ENCODE results near the genes SMIM24 and MAP2K2.

DNA sequence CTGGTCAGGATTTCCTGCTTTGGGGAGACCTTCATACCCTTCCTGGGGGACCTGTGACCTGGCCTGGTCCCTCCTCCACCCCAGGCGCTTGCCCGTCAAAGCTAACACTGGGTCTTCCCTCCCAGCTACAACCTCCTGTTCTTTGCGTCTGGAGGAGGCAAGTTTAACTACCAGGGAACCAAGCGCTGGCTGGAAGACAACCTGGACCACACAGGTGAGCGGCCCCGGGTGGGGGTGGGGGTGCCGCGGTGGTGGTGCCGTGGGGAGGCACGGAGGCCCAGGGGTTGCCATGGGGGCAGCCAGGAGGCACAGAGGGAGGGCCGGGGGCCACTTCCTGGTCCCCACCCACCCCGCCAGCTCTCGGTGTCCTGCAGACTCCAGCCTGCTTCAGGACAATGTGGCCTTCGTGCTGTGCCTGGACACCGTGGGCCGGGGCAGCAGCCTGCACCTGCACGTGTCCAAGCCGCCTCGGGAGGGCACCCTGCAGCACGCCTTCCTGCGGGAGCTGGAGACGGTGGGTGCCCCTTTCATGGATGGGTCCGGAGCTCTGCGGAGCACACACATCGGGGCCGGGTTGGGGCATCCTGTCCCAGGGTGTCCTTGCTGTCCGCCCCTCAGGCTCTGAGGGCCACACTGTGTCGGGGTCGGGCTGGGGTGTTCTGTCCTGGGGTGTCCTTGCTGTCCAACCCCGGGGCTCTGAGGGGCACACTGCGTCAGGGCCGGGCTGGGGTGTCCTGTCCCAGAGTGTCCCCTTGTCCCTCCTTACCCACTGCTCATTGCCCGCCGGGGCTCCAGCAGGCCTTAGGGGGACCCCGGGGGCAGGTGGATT lies 18.1 kb downstream of the NCLN start:
- PRO-cap = no peak

GRCh38 chr19:3357402-3357869 lies 8.9 kb upstream of the NFIC start:
- PRO-cap = no peak

- PRO-cap = no peak
Measured at GRCh38 chr19:3369088-3370113, 3.0 kb downstream of the NFIC start.

DNA sequence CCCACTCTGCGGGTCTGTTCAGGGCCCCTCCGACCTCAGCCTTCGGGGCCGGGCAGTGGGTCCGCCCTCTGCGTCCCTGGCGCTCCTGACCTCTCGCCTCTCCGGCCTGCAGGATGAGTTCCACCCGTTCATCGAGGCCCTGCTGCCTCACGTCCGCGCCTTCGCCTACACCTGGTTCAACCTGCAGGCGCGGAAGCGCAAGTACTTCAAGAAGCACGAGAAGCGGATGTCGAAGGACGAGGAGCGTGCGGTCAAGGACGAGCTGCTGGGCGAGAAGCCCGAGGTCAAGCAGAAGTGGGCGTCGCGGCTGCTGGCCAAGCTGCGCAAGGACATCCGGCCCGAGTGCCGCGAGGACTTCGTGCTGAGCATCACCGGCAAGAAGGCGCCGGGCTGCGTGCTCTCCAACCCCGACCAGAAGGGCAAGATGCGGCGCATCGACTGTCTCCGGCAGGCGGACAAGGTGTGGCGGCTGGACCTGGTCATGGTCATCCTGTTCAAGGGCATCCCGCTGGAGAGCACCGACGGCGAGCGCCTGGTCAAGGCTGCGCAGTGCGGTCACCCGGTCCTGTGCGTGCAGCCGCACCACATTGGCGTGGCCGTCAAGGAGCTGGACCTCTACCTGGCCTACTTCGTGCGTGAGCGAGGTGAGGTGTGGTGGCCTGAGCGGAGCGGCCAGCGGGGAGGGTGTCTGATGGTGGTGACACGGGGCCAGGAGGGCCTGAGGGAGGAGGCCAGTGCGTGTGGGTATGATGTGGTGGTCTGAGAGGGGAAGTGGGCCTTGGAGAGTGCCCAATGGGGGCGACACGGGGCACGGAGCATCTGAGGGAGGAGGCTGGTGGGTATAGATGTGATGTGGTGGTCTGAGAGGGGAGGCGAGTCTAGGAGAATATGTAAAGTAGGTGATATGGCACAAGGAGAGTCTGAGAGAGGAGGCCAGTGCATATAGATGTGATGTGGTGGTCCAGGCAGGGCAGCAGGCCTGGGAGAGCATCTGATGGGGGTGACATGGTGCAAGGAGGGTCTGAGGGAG lies 15.5 kb downstream of the NFIC start:
- PRO-cap = no peak

DNA sequence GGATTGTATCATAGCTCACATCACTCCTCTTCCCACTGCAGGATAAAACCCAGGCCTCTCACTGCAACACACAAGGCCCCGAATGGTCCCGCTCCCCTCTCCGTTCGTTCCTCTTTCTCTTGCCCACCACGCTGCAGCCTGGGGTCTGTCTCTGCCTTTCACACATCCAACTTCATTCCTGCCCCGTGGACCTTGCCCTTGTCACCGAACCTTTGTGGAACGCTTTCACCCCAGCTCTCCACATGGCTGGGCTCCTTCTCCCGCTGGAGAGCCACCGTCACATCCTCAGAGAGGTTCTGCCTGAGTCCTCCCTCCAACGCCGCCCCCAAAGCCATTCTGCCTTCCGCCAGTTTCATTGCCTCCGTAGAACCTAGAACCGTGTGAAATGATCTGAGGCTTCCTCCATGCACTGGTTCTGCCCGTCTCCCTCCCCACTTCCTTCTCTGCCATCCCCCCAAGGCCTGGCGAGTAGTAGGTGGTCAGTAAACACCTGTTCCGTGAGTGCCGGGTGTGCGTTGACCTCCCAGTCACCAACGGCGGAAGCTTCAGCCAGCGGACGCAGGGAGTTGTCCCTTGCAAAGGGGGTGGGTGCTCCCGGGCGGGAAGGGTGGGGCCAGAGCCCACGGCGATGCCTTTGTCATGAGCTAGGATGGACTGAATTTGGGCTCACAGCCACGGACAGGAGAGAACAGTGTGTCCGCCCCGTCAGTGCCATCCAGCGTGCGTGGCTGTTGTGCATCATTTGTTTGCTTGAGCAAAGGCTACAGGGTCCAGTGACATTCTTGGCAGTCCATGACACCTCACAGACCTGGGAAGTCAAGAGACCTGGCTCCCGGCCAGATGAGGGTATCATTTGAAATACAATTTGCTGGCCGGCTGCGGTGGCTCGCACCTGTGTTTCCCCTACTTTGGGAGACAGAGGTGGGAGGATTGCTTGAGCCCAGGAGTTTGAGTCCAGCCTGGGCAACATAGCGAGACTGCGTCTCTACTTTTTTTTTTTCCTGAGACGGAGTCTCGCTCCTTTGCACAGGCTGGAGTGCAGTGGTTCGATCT lies 43.0 kb downstream of the NFIC start:
- PRO-cap = no peak

DNA sequence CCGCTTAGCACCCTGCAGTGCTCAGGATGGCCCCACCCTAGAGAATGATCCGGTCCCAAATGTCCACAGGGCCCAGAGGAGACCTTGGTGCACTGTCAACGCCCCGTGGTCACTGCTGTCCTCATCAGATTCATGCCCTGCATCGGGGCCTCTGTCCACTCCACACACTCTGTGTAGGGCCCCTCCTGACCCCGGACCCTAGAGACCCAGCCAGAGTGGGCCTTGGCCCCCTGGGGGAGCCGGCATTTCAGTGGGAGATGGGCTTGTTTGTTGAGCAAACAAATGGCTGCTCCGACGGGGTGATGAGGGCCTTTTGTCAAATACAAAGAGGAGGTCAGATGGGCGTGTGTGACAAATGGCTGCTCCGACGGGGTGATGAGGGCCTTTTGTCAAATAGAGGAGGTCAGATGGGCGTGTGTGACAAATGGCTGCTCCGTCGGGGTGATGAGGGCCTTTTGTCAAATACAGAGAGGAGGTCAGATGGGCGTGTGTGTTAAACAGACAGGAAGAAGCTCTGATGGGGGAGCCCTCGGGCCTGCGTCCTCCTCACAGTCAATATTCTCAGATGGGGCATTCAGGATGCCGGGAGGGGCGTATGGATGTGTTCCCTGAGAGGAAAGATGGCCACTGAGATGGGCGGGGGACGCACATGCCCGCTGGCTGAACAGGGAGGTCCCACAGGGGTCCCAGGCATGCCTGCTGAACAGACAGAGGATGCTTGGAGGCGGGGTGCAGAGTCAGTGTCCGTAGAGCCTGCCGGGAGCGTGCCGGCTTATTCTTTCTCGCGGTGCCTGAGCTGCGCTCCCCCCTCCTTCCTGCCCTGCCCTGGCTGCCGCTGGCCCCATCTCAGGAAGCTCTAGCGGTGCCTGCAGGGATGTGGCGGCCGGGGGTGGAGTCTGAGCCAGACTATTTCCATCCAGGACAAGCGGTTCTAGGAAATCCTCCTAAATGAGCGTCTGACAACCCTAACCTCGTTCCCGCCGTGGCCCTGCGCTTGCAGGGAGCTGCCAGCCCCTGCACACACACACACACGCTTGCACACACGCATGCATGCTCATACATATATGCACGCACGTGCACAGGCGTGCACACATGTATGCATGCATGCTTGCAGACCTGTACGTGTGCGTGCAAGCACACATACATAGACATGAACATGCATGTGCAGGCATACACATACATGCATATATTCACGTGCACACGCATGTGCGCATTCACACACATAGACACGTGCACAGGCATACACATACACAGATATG lies 36.1 kb downstream of the SMIM24 start:
- PRO-cap = no peak

GRCh38 chr19:3467539-3468458 lies 12.5 kb downstream of the SMIM24 start:
- PRO-cap = no peak

DNA sequence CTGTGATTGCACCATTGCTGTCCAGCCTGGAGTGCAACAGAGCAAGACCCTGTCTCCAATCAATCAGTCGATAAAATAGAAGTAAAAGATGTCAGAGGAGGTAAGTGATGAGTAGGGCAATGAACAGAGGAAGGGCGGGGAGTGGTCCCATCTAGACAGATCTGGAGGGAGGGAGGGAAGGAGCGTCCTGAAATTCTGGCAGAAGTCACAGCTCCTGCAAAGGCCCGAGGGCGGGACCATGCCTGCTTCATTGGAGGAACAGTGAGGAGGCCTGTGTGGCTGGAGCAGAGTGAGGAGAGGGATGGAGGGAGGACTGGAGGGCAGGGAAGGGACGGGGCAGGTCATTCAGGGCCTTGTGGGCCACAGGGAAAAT lies 9.6 kb downstream of the SMIM24 start:
- PRO-cap = no peak

DNA sequence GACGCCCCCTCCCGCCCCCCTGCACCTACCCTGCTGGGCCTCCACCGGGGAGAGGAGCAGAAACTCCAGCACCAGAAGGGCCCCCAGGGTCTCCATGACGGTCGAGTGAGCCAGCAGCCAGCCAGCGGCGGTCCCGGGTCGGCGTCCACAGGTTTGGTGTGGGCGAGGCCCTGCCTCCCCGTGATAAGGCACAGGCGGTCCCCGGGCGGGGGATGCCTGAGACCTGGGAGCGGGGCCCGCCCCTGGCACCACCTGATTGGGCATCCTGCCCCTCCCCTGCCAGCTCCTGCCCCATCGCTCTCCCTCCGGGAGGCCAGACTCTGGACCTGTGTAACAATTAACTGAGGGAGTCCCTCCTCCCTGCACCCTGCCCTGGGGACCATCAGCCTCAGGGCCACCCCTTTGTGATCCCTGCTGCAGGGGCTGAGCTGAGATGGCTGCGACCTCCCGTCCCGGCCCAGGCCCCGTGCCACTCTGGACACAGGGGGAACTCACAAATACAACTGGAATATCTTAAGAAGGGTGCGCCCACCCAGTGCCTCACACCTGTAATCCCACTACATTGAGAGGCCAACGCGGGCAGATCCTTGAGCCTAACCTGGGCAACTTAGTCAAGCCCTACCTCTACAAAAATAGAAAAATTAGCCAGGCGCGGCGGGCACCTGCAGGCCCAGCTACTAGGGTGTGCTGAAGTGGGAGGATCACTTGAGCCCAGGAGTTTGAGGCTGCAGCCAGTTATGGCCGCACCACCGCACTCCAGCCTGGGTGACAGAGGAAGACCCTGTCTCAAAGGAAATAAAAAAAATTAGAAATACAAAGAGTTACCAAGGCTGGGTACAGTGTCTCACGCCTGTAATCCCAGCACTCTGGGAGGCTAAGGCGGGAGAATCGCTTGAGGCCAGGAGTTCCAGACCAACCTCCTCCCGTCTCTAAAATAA lies at the start of gene SMIM24:
SMIM24 (minus strand) TSS at position 158 of the 938 bp plus-strand sequence.
- PRO-cap = no peak

DNA sequence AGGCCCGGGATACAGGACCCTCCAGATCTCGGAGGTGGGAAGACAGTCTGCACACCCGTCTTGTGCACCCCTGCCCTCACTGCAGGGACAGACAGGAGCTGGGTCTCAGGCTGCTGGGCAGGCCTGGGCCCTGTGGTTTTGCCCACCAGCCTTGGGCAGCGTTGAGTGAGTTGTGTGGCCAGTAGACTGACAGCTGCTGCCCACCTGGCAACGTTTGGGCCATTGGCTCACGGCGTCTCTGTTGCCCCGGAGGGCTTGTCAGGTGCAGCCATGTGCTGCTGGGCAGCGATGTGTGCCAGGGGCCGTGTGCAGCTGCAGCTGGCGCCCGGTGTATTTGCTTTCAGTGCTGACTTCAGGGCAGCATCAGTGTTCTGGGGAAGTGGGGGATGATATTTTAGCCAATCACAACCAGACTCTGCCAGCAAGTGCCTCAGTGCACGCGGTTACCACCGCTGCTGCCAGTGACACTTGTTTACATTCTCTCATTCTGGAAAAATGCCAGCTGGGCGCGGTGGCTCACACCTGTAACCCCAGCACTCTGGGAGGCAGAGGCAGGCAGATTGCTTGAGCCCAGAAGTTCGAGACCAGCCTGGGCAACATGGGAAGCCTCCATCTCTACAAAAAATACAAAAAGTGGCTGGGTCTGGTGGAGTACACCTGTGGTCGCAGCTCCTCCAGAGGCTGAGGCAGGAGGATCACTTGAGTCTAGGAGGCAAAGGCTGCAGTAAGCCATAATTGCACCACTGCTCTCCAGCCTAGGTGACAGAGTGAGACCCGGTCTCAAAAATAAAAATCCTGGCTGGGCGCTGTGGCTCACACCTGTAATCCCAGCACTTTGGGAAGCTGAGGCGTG lies 10.7 kb downstream of the FZR1 start:
- PRO-cap = no peak

GRCh38 chr19:3523914-3525252 lies 14.6 kb upstream of the TEKTIP1 start:
- PRO-cap = no peak

DNA sequence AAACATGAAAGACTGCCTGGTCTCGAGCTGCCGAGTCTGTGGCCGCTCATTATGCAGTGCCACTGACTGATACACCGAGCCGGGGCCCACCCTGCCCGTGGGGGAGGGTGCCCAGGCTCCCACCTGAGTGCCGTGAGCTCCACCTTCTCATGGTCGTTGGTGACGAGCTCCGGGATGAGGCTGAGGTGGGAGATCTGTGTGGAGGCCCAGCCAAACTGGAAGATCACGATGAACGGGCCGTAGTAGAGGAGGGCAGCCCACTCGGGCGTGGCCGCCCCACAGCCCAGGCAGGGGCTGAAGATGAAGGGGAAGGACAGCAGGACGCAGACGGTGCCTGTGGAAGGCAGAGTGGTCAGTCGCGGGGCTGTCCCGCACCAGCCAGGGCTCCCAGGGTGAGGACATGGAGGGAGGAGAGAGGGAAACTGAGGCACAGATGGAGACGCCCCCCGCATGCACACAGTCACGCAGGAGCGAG lies 6.5 kb downstream of the MFSD12 start:
- PRO-cap = no peak

DNA sequence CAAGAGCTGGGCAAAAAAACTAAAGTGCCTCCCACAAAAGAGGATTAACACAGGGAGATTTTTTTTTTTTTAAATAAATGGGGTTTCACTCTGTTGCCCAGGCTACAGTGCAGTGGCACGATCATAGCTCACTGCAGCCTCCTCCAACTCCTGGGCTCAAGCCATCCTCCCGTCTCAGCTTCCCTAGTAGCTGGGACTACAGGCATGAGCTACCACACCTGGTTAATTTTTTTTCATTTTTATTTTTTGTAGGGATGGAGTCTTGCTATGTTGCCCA lies 1.9 kb downstream of the DAPK3 start:
- PRO-cap = no peak

- PRO-cap = no peak
Measured at GRCh38 chr19:4028638-4029567, 21.4 kb downstream of the PIAS4 start.

DNA sequence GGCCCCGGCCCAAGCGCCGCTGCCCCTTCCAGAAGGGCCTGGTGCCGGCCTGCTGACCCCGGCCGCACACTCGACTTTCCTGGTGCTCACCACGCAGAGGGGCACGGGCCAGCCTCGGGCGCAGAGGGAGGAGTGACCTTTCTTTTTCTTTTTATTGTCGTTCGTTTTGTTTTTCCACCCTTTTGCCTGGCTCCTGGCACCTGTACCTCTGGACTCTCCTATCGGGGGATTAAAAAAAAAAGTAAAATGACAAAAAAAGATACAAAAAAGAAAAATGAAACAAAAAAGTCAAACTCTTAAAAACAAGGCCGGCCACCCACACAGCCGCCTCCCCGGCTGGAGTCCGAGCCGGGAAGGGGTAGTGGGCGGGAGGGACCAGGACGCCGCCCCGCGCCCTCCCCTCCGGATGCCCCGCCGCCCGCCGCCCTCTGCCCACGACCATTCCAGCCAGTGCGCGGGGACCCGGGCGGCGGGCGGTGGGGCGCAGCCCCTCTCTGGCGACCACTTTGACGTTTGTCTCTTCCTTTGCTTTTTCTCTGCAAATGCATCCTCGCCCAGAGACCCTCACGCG lies 28.8 kb downstream of the ZBTB7A start:
- PRO-cap = no peak

DNA sequence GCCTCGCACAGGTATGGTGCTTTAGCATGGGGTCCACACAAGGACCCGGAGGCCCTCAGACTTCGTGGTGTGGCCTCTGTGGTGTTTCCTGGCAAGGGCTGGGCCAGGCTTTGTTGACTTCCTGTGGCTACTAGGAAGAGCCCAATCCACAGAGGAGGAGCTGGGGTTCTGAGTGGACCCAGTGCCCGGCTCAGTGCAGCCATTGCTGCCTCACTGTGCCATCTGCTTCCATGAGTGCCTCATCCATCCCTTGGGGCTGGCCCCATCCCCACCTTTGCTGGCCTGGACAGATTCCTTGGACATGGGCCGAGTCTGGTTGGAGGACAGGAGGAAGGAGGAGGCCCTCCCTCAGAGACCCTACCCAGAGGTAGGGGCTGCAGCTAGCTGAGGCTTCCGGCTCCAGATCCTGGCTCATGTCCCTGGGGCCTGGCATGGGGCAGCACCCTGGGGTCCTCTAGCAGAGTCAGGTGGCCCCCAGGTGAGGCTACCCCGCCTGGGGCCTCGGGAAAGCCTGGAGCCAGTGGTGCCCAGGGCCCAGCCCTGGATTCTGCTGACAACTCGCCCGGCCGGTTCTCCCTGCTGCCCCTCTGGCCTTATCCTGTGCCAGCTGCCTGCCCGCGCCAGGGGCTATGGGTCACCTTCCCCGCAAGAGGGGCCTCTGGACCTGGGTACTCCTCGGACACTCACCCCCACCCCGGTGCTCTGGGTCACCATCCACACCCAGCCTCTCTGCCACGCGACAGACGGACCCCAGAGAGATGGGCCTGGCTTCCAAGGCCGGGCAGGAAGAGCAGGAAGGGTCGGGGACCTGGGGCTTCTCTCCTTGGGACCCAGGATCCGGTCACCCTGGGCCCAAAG lies 24.2 kb downstream of the ZBTB7A start:
- PRO-cap = no peak

- PRO-cap = no peak
Measured at GRCh38 chr19:4096073-4096442, 27.9 kb downstream of the MAP2K2 start.

- PRO-cap = bidirectional peak, plus-strand start at chr19:4124268, minus-strand start at chr19:4124088
Measured at GRCh38 chr19:4123232-4124528, at the start of gene MAP2K2. Gene MAP2K2, minus strand, starts transcription at chr19:4124122.

DNA sequence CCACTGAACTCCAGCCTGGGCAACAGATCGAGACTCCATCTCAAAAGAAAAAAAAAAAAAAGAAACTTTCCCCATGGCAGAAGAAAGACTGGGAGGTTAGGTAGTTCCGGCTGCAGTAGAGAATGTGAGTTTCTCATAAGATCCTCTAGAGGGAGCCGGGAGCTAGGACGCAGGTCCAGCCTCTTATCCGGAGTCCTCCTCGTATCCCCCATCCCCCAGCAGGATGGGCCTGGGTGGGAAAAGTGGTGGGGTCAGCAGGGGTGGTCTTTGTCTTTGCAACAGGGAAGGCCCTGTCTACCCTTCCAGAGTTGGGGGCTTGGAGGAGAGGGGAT lies 13.1 kb upstream of the CREB3L3 start:
- PRO-cap = no peak

- PRO-cap = no peak
Measured at GRCh38 chr19:4144796-4145418, 8.5 kb upstream of the CREB3L3 start.